ENCODE data around the genes MRPL58 and ARMC7.

DNA sequence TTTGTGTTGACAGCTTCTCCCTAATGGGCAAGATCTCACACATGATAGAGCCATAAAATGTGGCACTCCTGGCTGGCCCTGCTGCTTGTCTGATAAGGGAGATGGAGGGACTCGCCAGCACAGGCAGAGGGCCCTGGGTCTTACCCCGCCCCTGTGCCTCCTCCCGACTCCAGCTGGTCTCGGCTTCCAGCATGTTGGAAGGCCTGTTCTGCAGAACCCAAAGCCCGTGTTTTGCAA, 106.7 kb upstream of the SDK2 start:
- PRO-cap, 2 experiments: no peak in any of the 2 experiments

DNA sequence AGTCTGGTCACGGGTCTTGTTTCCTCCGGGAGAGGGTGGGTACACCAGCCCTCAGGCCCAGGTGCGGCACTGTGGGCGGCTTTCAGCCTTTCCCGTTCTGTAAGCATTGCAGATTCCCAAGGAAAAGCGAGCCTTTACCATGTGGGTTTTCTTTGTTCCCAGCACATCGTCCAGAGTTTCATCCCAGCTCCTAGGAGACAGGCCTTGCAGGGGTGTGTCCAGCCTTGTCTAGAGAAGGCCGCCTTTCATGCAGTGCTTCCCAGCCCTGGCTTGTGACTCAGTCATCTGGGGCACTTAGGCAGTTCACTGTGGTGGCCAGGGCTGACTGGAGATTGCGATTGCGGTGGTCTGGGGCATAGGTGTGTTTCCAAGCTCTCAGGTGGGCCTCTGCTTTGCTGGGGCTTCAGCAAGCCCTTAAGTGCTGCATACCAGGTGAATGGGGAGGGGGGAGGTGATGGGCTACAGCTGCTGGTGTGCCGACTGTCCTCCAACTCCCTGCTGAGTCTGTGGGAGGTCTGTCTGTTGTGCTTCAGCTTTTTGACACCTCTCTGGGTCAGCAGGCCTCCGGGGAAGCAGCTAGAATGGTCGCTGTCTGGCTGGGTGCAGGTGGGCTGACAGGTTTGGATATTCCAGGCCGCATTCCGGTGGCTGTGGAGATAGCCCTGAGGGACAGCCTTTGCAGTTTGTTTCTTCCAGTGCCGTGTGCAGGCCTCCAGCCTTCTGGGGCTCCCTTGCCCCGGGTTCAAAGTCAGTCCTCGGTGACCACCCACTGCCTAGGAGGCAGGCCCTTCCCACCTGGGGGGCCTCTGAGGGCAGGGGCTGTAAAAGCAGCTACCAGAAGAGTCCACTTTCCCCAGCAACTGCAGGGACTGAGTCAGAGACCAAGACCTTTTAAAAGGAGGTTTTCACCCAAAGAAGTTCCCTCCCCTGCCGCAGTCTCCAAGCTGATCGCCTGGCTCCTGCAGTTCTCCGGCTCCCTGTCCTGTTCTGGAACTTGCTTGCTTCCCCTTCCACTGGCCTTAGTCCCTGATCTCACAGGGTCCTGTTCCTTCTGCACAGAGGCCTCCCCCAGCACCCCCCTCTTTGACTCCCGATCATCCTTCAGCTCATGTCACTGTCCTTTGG, 2.2 kb upstream of the TTYH2 start:
- PRO-cap, 2 experiments: no peak in any of the 2 experiments

- PRO-cap, 2 experiments: peak in 2 of 2 experiments; most common plus-strand start chr17:74424810 (in 1); most common minus-strand start chr17:74424763 (in 1)
Observed at GRCh38 chr17:74424600-74425166, 7.2 kb upstream of the GPRC5C start.

DNA sequence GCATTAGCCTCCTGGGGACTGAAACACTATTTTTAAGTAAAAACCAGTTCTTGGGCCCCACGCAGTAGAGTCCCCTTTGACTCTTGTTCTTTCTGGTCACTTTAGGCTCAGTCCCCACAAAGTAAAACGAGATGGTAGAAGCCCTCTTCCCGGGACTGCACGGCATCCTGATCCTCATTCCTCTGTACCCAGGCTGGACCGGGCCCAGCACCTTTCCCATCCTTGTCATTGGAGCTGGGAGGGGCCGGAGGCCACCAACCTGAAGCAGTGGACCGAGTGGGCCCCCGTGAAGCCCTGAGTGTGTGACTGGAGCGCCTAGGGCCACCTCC, 17.2 kb upstream of the CD300A start:
- PRO-cap, 2 experiments: no peak in any of the 2 experiments

DNA sequence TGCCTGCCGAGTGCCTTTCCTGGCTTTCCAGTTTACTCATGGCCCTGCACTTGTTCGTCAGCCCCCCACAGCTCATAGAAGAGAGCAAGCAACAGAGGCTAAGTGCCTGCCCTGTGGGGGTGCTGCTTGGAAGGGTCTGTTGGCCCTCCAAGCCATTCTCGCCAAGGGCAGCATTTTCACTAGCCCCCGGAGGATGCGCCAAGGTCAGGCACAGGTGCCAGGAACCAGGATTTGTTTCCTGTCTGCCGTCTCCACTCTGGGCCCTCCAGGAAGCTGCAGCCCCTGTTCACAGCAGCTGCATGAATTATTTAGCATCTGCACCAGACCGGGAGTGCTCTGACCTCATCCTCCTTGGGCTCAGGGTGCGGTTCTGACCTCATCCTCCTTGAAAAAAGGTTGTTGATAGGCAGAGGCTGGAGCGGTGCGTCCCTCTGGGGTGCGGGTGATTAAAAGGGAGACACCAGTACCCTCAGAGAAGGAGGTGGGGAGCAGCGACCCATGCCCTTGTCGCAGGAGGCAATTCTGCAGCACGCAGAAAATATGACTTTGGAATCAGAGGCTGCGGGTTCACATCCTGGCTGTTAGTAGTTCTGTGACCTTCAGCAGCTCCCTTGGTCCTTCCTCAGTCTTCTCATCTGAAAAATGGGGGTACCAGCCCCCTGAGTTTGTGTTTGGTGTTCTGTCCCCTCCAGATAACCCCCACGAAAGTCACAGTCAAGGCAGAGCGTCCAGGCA, 14.1 kb upstream of the CD300A start:
- PRO-cap, 2 experiments: no peak in any of the 2 experiments

DNA sequence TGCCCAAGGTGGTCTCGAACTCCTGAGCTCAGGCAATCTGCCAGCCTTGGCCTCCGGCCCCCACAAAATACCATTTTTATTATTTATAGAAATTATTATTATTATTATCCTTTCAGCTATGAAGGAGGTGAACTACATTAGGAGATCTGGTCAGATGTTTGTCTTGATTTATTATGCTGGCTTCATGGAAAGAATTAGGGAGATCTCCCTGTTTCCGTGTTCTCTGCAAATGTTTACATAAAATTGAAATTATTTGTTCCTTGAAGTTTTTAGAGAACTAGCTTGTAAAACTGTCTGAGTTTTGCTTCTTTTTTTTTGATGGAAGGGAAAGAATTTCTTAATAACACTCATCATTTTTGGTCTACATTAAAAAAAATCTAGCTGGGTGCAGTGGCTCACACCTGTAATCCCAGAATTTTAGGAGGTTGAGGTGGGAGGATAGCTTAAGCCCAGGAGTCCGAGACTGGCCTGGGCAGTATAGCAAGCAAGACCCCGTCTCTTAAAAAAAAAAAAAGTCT, 2.5 kb downstream of the CD300A start:
- PRO-cap, 2 experiments: no peak in any of the 2 experiments

DNA sequence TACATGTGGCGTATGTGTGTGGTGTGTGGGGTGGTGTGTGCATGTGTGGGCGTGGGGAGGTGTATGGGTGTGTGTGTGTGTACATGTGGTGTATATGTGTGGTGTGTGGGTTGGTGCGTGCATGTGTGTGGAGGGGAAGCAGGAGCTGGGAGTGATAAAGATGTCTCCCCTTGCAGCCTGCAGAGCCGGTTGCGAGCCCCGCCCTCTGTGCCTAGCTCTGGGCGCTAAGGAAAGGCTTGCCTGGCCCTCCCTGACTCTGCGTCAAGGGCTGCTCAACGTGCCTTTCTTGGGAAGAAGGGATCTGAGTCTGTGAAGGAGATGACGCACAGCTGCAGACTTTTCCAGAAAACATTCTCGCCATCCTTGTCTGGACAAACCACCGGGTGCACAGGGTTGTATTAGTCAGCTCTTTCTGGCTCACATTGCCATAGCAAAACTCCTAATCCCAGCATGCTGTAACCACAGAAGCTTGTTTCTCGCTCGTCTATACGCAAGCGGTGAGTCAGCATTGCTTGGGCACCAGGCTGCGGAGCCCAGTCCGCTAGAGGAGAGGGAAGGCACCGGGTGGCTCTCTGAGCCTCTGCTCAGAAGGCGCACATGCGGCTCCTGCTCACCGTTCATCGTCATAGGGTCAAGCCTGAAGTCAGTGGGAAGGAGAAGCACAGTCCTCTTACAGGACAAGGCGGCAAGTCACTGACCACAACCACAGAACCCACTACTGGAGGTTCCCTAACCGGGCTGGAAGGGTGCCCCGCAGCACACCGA, 22.7 kb downstream of the CD300LD start:
- PRO-cap, 2 experiments: peak in 1 of 2 experiments; most common plus-strand start position 536 of the sequence (in 1)

DNA sequence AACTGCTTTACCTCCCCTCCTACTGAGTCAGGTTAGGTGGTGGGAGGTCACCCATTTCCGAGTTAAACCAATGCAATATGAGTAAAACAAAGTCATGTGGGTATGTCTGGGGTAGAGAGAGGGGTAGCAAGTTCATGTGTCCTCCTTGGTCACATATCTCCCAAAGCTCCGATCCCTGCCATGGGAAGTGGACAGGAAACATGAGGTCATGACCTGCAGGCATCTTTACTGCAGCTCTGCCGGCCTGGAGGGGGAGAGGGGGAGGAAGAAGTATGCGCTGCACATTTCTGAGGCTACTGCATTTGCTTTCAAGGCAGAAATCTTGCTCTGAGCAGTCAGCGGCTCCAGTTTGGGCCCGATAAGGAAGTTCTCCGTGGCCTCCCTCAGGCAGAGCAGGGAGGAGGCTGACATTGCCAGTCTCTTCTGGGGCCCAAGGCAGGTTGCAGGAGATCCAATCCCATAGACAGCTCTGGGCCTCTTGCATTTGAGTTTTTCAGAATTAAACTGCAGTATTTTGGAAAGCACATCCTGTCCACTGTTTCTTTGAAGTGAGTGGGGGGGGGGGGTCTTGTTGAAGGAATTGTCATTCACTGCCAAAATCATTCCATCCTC, 1.5 kb upstream of the NHERF1 start:
- PRO-cap, 2 experiments: no peak in any of the 2 experiments

GRCh38 chr17:74757555-74758774, 9.5 kb downstream of the NHERF1 start:
- PRO-cap, 2 experiments: no peak in any of the 2 experiments

DNA sequence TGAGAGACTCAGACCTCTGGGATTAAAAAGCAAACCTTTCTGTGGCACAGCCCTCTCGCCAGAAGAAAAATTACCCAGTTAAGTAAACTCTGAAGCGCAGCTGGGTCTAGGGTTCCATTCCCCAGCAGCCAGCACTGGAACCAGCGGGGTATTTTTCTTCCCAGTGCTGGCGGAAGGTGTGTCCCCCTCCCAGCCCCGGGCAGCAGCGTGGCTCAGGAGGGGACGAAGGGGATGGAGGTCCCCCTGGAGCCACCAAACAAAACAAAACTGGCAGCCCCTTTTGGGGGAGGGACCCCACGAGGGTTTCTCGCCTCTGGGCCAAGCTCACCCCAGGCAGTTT, 37.1 kb downstream of the GRIN2C start:
- PRO-cap, 2 experiments: no peak in any of the 2 experiments

GRCh38 chr17:74872511-74872813, 332 bp downstream of the FDXR start:
- PRO-cap, 2 experiments: no peak in any of the 2 experiments

GRCh38 chr17:74873852-74874060, 962 bp upstream of the FDXR start:
- PRO-cap, 2 experiments: no peak in any of the 2 experiments

DNA sequence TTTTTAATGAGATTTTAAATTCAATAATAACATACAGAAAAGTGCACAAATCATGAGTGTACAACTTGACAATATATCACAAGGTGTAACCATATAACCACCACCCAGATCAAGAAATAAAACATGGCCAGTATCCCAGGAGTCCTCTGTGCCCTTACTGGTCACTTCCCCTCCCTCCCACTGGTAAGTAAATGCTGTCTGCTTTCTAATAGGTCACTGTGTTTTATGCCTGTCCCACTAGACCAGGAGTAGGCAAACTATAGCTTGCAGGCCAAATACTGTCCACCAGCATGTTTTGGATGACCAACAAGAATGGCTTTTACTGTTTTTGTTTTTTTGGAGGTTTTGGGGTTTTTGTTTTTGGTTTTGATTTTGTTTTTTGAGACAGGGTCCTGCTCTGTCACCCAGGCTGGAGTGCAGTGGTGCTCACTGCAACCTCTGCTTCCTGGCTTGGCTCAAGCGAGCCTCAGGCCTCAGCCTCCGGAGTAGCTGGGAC, 1.3 kb upstream of the FDXR start:
- PRO-cap, 2 experiments: no peak in any of the 2 experiments

- PRO-cap, 2 experiments: no peak in any of the 2 experiments
Observed at GRCh38 chr17:74924465-74924777, 348 bp downstream of the OTOP2 start.

- PRO-cap, 2 experiments: no peak in any of the 2 experiments
Observed at GRCh38 chr17:74971359-74971869, 1.1 kb downstream of the HID1 start.

DNA sequence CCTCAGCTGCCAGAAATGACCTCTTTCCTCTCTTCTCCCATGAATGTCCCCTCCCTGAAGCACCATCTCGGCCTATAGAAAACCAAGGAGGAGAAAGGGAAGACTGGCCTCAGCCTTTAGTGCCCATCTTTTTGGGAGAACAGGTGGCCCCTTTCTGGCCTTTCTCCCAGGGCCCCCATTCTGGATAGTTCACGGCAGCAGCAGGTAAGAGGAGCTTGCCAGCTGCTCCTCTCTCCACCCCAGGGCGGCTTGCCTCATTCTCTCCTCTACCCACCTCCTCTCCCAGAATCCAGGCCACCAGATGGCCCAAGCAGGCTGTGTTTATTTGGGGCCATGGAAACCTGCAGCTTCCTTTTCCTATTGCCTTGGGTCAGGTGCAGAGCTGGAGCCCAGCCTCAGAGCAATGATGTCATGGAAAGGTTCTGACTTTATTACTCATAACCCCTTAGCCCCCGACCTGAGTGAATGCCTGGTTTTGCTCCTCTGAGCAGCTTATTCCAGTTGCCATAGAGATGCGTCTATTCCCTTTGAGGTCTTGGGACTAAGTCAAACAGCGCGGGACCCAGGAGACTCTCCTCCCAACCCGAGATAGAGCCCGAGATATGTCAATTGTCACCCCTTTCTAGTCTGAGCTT, 1.5 kb upstream of the MRPL58 start:
- PRO-cap, 2 experiments: no peak in any of the 2 experiments

- PRO-cap, 2 experiments: peak in 2 of 2 experiments; most common plus-strand start chr17:75012676 (in 2); most common minus-strand start chr17:75012548 (in 1)
Observed at GRCh38 chr17:75012277-75012765, at the start of gene MRPL58. Gene MRPL58, plus strand, starts transcription at chr17:75012670.

DNA sequence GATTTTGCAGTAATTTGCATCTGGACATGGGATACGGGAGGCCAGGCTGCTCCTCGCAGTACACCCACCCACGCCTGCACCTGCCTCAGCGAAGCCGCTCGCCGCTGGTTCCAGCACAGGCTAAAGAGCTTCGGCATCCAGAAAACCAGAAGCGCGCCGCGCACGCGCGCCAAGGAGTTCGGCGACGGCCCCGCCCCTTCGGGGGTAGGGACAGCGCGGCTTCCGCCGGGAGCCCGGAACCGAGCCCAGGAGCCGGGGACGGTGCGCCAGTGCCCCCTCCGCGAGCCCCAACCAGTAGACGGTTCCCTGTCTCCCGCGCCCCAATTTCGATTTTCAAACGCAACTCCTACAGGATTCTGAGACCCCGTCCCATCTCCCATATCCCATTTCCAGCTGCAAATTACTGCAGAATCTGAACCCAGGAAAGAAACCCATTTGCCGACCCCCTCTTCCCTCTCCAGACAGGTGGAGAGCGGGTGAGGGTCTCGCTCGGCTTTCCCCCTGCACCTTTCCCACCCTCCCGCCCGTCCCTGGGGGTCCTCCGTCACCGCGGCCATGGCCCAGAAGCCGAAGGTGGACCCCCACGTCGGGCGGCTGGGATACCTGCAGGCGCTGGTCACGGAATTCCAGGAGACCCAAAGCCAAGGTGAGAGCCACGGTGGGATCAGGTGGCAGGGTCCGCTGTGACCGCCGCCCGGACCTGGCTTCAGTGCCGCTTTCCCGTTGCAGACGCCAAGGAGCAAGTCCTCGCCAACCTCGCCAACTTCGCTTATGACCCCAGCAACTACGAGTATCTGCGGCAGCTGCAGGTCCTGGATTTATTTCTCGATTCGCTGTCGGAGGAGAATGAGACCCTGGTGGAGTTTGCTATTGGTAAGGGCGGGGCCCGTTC, at the start of gene ARMC7:
ARMC7 (plus strand) TSS at position 236 of the 892 bp plus-strand sequence.
- PRO-cap, 2 experiments: peak in 2 of 2 experiments; most common plus-strand start position 238 of the sequence (in 2); most common minus-strand start position 180 of the sequence (in 1)

DNA sequence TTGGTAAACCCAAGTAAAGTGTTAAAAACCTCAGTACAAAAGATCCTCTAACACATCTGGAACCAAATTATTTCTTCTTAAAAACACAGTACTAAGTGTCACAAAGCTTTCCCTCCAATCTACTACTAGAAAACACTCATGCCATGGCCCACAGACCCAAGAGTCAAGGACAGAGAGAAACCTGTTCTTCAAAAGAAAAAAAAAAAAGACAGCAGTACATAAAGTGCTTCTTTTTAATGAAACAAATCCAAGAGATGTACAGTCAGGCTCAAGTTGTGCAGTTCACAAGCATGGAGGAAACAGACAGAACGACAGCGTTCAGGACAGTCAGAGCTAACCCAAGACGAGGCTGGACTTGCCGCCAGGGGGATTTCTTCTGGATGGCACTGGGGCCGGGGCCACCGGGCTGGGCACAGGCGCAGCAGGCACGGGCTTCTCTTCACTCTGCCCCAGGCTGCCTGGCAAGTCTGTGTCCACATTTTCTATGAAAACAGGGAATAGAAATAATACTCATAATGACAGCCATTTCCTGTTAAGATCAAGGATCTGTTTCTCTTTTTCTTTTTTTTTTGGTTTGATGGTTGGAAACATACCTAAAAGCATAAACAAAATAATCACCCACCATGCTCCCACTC, 4.3 kb upstream of the NT5C start:
- PRO-cap, 2 experiments: no peak in any of the 2 experiments

DNA sequence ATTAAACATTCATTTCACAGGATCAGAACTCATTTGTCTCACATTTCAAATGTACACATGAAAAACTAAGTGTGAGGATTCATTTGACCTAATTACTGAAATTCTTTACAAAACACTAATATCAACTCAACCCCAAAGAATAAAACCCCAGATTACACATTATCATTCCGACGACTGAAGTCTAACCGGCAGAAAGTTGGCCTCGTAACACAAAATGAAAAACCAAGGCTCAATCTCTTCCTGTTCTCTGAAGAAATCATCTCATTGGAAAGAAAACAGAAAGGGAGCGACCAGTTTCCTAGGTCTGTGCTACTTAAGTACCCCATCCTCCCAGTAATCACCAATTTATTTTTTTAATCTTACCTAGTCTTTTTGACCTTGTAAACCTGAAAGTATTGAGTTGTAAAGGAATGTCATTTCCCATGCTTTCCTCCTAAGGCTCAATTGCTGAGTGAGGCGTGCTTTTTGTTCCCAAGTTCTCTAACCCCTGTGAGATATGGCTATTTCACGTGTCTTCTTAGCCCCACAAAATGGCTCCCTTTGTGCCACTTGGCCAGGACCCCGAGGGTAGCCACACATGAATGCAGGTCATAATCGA, 1.7 kb downstream of the JPT1 start:
- PRO-cap, 2 experiments: no peak in any of the 2 experiments